Temporal lobe (tissue), 2 donors: ENCODE measurements around the genes ANKRD53 and NAGK.

- RAMPAGE, long total RNA, result no peak
Measured at GRCh38 chr2:69983383-69983704, 21.9 kb upstream of the ASPRV1 start.

DNA sequence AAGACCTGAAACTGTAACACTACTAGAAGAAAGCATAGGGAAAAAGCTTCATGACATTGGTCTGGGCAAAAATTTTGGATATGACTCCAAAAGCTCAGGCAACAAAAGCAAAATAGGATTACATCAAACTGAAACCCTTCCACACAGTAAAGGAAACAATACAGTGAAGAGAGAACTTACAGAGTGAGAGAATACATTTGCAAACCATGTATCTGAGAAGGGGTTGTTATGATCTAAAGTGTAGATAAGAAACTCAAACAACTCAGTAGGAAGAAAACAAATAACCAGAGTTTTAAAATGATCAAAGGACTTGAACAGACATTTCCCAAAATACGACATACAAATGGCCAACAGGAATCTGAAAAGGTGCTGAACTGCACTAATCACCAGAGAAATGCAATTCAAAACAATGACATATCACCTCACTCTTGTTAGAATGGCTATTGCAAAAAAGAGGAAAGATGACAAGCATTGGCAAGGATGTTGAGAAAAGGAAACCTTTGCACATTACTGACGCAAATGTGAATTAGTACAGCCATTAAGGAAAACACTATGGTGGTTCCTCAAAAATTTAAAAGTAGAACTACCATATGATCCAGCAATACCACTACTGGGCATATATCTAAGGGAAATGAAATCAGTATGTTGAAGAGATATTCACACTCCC, 57.5 kb upstream of the ASPRV1 start:
- RAMPAGE, long total RNA, result no peak

DNA sequence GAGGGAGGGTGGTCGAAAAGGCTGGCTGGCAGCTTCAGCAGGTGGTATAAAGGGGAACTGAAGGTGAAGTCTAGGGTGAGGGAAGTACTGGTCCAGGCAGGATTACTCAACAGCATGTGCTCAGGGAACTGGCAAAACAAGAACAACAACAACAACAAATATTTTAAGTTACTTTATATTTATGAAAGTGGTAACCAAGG, 40.7 kb upstream of the PCBP1 start:
- RAMPAGE, long total RNA, result no peak

DNA sequence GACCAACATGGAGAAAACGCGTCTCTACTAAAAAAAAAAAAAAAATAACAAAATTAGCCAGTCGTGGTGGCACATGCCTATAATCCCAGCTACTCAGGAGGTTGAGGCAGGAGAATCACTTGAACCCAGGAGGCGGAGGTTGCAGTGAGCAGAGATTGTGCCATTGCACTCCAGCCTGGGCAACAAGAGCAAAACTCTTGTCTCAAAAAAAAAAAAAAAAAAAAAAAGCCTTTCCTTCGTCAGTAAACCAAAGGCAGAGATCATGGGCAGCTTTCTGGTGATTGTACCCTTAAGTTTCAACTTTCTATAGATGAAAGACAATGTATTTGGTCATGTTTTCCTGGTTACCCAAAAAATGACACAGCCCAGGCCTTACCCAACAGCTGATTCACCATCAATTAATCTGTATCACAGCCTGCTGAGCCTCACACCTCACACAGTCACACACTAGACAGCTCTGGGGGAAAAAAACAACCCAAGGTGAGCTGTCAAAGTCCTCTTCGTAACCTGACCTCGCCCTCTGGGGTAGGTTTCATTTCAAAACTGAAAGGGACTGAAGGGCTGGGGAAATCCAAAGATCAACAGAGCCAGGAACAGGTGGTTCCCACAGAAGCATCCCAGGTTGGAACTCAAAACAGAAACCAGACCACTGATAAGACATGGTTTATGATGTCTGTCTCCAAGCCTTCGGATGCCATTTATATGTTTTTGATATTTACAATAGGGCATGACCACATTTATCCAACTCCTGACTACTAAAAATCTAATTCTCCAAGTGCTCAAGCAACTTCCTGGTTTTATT, 18.3 kb upstream of the PCBP1 start:
- RAMPAGE, long total RNA, result no peak

DNA sequence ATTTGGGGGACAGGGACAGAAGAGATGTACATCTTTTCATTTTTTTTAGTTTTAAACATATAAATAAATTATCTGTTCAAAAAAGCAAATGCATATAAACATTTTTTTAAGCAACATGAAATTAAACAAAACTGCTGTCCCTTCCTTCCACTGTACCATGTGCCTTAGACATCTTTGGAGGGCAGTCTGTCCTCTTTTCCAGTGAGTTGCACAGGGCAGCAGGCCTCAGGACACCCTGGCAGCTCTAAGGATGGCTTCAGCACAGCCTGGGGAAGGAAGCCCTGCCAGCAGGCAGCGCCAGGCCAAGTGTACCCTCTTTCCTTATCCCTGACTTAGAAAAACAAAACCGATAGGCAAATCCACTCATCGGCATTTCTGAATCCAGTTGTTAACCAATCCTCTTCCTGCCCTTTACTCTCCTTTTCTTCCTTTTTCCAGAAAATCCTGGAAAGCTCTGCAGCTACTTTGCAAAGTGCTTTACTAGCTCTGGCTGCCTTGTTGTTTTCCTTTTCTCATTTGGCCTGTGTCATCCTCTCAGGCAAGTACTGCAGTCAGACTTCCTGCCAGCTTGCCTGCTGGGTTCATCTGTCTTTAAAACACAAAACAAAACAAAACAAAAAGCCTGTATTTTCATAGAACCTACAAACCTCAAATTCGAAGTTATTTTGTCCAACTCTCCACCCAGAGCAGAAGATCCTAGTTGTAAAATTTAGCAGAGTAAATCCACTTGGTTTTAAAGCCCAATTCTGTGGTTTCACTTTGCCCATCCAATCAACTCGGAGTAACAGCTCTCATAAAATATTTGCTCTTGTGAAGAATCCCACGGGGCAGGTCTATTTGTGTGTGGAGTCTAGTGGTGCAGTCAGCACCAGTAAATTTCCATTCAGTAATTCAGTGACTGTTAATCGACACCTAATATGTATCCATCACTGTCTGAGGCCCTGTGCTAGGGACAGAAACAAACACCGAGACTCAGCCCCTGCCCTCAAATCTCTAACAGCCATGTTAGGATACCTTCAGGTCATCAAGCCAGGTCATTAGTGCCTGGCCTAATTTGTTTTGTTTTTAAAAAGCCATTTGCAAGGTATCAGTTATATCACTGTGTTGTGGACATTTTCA, 45.2 kb downstream of the PCBP1 start:
- RAMPAGE, long total RNA, result no peak

GRCh38 chr2:70270315-70270620, 12.3 kb downstream of the PCYOX1 start:
- RAMPAGE, long total RNA, result no peak

DNA sequence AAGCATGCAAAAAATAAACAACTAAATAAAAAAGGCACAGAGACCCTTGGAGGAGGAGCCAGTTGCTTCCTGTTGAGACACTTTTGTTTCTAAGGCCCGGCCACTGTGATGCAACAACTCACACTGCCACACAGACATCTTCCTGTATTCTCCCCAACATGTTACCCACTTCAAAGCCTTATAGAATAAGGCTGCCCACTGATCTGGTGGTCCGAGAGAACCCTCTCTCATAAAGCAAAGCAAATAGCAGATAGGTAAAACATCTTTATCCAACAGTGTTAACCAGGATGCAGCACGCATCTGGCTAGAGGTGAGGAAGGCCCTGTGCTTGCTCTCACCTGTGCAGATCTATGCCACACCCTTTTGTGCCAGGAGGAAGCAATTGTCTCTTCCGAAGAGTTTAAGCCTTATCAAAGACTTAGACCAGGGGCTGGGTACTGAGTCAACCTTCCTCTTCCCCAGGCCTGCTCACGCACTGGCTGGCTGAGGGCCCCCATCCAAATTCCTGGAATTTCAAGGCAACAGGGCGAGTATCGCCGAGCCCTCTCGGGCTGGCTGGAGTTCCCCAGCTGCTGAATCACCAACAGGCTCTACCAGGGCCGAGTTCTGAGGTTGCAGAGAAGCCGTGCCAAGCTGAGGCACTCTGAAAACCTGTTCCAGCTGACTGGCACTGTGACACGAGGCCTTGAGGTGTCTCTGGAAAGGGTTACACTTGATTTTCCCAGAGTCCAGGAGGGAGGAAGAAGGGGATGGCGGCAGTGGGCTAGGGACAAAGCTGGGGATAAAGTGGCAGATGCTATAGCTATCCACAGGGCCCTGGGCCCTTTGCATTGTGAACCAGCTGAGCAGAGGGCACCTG, 29.4 kb downstream of the TGFA start:
- RAMPAGE, long total RNA, result no peak

- RAMPAGE, long total RNA, result no peak
Measured at GRCh38 chr2:70686673-70687339, 81.2 kb downstream of the ADD2 start.

GRCh38 chr2:70728073-70728513, 39.9 kb downstream of the ADD2 start:
- RAMPAGE, long total RNA, result no peak

- RAMPAGE, long total RNA, result no peak
Measured at GRCh38 chr2:70978207-70979360, at the start of gene ANKRD53. Gene ANKRD53, plus strand, starts transcription at chr2:70978630.

DNA sequence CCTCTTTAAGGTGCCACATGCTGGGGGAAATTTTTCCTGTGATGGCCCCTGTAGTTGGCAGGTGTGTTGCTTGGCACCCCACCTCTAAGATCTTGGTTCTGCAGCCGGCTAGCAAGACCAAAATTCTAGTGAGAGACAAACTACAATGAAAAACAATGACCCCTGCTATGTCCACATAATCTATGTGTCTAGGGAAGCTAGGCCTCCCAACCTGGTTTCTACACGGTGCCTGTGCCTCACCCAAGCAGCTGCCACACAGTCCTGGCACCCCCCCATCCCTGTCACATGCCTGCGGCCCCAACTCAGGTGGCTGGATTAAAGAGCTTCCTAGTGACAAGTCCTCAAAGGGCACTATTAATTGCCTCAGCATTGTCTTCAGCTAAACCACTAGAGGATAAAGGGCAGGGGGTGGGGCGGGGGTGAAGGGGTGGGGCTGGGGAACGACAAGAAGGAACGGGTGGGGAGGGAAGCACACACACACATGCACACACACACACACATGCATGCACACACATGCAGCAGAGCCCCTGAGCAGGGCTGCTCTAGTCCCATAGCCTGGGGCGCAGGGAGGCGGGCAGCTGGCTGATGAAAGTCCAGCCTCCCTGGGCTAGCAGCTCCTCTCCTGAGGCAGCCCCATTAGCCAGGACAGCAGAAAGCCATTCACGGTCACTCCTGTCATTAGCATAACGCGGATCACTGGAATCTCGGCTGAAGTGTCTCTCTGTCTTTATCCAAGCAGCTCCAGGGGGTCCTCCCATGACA, 7.3 kb upstream of the TEX261 start:
- RAMPAGE, long total RNA, result no peak

- RAMPAGE, long total RNA, result start-site peak on the plus strand at chr2:71068590-71068645, 155 and 97 reads in 2 replicates
Measured at GRCh38 chr2:71068066-71068747, at the start of gene NAGK. Gene NAGK, plus strand, starts transcription at chr2:71068648.

DNA sequence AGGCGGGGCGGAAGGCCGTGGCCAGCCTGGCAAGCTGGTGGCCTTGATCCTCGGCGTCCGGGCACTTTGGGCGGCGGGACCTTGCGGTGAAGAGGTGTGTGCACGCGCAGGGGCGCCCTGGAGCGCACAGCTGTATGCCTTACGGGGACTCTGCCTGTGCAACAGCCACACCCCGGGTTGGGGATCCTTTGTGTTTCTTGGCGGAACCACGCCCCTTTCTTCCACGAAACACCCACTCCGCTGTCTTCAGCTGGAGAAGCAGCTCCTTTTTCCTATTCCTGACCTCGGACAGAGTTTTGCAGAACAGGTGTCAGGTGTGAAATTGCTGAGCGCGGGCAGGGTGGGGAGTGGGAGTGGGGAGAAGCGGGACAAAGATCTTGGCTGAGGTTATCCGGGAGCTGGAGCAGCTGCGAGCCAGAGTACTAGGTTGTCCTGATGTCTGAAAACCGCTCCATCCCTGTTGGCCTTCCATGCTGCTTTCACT, 342 bp downstream of the NAGK start:
- RAMPAGE, long total RNA, result no peak

- RAMPAGE, long total RNA, result no peak
Measured at GRCh38 chr2:71139456-71140023, 9.1 kb downstream of the MPHOSPH10 start.

GRCh38 chr2:71276253-71277337, 49.7 kb upstream of the PAIP2B start:
- RAMPAGE, long total RNA, result no peak

DNA sequence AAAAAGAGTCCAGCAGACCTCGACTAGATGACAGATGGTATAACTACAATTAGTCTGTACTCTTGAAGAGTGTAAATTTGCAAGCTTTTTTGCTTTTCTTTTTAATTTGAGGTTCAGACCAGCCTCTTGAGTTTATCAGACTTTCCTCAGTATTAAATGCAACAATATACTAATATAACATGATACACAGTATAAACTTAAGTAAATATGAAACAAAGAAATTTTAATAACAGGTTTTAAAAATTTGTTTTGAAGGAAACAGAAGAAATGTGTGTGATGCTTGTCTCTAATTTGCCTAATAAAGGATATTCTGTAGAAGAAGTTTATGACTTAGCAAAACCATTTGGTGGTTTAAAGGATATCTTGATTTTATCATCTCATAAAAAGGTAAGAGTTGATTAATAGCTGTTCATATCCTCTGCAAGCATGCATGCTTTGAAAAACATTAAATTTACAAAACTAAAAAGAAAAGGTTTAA, 64.8 kb upstream of the DYSF start:
- RAMPAGE, long total RNA, result no peak

- RAMPAGE, long total RNA, result no peak
Measured at GRCh38 chr2:71423723-71424174, 42.8 kb upstream of the DYSF start.

GRCh38 chr2:71454304-71455112, 12.0 kb upstream of the DYSF start:
- RAMPAGE, long total RNA, result no peak

DNA sequence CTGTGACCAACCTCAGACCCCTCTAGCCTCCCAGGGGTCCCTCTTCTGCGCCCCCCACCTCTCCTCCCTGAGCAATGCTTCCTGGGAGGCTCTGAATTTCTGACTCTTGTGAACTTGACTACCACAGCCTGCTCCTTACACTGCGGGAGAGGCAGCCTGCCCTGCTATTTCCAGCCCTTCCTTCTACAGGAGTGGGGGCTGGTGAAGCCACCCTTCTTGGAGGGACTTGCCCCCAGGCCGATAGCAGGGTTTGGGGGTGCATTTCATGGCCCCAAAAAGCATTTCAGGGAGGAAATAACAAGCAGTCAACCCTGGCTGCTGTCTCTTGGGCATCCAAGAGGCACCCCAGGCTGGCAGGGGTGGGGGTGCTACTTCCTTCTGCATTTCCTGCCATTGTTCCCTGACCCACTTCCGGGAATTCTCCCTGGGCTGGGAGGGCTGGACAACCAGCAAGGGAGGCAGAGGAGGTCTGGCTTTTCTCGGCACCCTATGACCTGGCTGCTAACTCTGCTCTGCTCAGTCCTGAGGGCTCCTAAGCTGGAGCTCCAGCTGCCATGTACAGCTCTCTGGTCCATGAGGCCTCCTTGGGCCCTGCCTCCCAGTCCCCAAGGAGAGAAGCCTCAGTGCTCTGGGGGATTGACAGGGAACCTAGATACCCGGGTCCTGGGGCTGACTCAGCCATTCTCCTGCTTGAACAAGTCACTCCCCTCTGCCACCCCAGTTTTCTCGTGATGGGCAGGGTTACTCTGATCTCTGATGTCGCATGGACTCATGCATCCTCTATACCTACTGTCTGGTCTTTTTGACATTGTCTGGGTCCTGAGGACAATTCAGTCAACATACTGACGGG, 33.9 kb downstream of the DYSF start:
- RAMPAGE, long total RNA, result no peak

DNA sequence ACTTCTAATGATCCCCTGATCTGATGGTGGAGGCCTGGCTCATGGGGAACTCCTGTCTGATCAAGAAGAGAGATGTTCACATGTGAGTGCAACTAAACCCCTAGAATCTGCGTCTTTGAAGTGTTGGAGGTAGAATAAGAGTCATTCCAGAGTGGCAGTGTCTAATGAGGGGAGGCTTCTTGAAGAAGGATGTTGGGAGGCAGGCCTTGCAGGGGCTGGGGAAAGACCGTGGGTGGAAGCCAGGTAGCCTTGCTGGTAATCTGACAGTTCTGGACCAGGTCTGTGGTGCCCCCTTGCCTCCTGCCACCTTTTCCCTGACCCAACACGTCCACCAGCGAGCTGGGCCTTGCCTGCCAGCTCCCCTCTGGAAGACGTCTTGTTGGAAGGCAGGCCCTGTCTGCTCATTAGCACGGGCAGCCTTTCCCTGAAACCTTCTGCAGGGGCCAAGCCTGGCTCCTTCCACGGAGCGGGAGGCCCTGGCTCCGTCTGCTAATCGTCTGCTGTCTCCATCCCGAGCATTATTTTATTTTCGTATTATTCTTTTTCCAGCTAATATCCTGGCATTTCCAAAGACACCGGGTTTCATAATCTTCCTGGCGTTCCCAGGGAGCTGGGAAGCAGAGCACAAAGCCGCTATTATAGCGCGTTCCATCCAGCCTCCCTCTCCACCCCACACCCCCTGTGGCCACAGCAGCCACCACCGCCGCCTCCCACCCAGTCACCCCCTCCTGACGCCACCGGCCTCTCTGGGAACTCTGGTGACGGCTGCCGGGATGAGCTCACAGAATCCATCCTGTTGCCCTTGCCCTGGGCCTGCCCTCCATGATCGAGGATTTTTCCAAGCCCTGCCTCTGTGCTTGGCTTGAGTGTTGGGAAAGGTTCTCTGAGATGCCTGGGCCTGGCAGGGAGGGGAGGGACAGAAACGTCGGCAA, 112.2 kb downstream of the DYSF start:
- RAMPAGE, long total RNA, result no peak